ENCODE results near the genes UBA2 and WTIP.

DNA sequence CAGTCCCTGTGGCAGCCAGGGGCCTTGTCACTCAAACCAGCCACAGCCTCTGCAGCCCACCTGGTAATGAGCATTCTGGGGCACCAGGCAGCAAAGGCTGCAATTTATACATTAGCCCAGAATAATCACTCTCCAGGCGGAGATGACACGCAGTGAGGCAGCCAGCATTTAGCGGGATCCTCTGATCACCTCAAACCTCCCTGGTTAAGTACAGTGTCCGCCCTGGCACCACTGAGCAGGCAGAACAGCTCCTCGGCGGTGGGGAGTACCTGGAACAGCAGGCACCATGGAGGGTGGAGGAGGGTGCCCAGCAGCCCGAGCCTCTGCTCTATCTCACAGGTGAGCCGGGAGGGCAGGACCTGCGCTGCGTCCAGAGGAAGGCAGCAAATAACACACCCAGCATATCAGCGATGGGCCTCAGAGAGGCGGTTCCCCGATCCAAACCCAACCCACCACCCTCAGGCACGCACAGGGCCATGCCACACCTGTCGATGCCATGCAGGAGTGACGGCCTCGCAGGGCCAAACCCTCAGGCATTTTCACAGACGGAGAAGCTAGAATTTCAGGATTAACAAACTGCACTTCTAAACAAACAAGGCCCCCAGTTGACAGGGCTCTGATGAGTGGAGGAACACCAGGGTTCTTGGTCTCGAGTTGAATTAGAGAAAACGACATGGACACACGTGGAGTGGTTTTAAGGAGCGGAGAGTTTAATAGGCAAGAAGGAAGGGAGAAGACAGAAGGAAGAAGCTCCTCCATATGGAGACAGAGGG lies 11.8 kb downstream of the PEPD start:
- PRO-cap: no peak

DNA sequence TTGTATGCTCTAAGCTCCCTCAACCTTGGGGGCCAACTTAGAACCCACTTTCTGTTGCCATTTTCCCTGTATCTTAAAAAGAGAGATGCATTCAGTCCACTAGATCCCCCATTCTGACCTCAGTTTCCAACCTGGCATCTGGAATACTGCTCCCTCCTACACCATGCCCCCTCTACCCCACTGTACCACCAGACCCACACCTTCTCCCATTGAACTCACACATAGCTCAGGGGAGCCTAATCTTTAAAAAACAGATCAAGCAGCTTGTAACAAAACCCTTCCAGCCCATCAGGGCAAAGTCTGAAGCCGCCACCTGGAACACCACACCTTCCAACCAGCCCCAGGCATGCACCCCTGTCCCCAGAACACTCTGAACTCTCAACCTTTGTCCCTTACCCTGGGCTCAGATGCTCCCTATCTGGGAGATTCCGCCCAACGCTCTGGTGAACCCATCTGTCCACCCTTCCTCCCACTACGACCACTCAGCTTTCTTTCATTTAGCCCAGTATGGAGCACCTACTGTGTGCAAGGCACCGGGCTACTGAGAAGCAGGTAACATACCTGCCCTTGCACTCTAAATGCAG lies 882 bp downstream of the PEPD start:
- PRO-cap: no peak

DNA sequence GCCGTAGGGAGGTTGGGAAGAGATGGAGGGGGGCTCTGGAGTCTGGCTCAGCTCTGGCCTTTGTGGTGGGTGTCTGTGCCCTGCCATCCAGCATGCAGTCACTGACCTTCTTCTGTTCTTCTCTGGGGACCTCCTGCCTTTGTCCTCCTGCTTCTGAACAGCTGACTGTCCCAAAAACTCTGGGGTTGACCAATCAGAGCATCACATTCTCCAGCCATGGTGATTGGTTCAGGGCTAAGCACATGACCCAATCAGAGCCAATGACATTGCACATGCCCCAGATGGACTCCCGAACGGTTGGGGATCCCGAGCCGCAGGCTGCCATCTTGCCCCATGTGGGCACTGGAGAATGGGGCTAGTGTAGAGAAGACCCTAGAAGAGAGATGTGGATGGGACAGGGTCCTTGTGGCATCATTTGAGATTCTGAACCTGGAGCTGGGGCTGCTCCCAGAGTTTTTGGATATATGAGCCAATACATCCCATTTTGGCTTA lies 31.3 kb upstream of the PEPD start:
- PRO-cap: no peak

DNA sequence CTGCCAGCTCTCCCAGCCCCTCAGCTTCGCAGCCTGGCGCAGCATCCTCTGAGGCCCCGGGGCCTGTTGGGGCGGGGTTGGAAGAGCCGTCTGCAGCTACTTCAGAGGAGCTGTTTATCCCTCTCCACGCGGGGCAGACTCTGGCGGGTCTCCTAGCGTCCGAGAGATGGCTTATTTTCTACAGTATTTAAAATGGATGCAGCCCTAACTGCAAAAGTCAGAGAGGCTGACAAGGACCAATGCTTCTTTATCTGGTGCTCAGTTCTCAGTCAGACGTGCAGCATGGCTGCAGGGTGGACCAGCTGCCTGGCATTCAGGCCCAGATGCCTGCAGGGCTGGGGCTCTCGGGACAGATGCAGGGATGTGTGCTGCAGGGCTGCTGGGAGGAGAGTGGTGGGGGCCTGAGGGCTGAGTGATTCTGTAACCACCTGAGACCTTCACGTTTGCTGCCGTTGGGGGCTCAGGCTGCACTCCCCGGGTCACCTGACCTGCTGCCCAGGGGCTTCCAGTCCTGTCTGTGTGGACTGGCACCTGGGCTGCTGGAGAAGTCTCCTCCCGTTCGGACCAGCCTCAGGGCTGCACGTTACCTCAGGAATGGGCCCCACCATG lies 16.6 kb downstream of the KCTD15 start:
- PRO-cap: no peak

DNA sequence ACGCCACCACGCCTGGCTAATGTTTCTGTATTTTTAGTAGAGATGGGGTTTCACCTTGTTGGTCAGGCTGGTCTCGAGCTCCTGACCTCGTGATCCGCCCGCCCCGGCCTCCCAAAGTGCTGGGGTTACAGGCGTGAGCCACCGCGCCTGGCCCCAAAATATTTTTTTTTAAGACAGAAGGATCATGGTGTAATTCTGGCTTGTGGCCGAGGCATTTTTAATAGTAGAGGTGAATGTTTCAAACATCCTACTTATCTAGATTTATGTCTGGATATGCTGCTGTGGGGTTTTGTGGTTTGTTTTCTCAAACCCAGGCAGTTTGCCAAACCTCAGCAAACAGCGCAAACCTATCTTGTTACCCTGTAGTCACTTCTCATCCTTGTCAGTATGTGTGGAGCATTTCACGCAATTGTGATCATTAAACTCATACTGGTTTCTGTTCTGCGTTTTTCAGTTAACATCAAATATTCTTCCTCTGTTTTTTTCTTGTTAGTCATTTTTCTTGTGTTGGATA lies 36.1 kb upstream of the GARRE1 start:
- PRO-cap: no peak

GRCh38 chr19:34219283-34219969 lies 34.9 kb upstream of the GARRE1 start:
- PRO-cap: no peak

DNA sequence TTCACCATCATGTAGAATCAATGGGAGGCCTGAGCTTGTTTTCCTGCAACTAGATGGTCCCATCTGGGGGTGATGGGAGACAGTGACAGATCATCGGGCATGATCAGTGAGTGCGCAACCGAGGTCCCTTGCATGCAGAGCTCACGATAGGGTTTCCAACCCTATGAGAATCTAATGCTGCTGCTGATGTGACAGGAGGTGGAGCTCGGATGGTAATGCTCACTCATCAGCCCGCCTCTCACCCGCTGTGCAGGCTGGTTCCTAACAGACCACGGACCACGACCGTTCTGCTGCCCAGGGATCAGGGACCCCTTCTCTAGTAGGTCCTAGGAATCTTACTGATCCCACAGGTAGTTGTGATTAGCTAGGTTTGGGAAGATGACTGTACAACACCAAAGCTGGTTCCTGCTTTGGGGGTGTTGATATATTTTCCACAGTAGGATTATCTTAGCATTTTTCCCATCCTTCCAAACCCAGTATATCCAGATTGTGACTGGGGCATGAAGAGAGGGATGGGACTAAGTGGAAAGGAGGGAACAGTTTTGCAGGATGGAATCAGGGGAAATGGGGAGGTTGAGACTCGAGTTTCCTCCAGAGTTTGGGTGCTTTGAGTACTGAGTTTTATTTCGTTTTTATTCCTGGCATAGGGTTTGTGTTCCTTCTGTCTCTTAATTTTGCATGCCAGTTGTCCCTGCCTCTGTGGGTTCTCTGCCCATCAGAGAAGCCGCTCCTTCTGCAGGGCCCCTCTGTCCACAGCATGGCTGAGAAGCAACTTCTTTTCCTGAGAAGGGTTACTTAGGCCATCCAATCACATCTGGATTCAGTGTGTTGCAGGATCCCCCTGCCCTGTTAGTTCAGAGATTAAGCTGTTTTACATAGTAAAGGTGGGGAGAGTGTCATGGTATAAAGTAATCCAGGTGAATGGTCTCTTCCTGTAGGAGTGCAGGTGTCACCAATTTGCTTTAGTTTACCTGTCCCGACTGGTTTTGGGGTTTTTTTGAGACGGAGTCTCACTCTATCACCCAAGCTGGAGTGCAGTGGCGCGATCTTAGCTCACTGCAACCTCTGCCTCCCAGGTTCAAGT lies 23.2 kb upstream of the GARRE1 start:
- PRO-cap: no peak

DNA sequence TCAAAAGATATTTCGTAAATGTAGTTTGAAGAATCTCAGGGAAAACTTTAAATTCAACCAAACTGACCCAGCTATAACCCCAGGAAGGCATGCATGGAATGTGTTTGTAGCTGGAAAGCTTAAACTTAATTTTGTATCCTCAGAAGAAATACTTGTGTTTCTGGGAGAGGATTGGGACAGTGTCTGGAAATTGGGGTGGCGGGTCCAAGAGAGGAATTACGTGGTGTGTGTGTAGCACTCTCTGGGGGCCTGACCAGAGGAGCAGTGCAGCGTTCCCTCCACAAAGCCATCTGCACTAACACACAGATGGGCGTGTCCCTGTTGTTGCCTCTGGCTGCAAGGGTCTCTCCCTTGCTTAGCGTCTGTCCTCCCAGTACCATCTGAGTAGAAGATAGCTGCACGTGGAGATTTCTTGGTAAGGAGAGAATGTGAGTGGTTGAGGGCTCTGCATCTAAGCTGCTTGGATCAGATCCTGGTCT lies 6.4 kb downstream of the GARRE1 start:
- PRO-cap: bidirectional peak, plus-strand start at position 418 of the sequence, minus-strand start at position 297 of the sequence

- PRO-cap: no peak
Observed at GRCh38 chr19:34337022-34337719, 27.8 kb upstream of the GPI start.

DNA sequence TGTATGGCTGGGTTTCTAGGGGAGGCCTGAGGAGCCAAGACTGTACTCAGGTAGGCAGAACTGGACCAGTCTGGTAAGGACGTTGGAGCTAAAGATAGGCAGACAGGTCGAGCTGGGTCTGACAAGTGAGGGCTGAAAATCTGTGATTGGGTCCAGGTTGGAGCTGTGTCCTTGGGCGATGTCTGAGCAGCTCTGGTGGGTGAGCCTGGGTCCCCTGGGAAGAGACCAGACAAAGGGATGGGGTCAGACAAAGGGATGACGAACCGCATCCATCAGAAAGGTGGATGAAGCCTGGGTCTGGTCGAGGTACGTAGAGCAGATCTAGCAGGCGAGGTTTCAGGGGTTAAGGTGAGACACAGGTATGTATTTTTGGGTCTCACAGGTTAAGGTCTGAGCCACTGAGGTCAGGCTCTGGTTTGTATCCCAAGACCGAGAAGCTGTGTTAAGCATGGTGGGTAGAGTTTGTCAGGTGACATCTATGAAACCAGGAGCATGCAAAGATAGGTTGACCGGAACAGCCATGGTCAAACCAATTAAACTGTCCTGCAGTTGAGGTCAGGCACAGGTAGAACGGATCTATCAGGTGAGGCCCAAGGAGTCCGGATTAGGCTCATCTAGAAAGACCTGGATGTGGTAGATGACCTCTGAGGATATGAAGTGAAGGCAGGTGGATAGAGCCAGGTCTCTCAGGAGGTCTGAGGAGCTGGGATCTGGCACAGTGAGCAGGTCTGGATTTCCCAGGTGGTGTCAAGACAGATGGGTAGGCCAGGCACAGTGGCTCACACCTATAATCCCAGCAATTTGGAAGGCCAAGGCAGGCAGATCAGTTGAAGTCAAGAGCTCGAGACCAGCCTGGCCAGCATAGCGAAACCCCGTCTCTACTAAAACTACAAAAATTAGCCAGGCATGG lies 19.3 kb downstream of the GPI start:
- PRO-cap: no peak

- PRO-cap: no peak
Observed at GRCh38 chr19:34393655-34394264, 10.4 kb upstream of the PDCD2L start.

GRCh38 chr19:34428241-34429506 lies at the start of gene UBA2:
UBA2 (plus strand) TSS chr19:34428381.
- PRO-cap: bidirectional peak, plus-strand start at chr19:34428388, minus-strand start at chr19:34428318; bidirectional peak, plus-strand start at chr19:34429205, minus-strand start at chr19:34429041

DNA sequence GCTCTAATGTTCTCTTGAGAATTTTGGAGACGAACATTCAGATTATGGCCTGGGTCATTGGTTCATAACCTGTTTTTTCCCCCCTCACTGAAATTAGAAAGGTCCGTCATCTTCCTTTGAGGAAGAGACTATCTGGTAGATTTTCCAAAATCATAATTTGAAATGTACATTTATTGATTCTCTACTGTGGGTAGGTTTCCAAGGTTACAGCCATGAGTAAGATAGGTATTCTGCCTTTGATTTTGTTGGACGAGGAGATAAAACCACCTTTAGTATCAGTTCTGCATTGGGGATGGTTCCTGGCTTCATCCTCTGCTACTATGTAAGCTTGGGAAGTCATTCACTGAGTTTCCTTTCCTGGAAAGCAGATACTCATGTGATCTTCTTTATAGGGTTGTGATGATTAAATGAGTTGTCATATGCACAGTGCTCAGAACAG lies 13.3 kb upstream of the WTIP start:
- PRO-cap: no peak

GRCh38 chr19:34481418-34482335 lies at the start of gene WTIP:
WTIP (plus strand) TSS chr19:34481758.
- PRO-cap: bidirectional peak, plus-strand start at chr19:34481759, minus-strand start at chr19:34481644; unidirectional peak, plus-strand start at chr19:34482013

GRCh38 chr19:34675664-34676264 lies 1.2 kb downstream of the SCGB2B2 start:
- PRO-cap: no peak

- PRO-cap: no peak
Observed at GRCh38 chr19:34676576-34677150, 296 bp downstream of the SCGB2B2 start.

GRCh38 chr19:34838595-34839288 lies 65.7 kb upstream of the ZNF599 start:
- PRO-cap: no peak

- PRO-cap: no peak
Observed at GRCh38 chr19:35141684-35142262, 1.3 kb upstream of the FXYD7 start.

DNA sequence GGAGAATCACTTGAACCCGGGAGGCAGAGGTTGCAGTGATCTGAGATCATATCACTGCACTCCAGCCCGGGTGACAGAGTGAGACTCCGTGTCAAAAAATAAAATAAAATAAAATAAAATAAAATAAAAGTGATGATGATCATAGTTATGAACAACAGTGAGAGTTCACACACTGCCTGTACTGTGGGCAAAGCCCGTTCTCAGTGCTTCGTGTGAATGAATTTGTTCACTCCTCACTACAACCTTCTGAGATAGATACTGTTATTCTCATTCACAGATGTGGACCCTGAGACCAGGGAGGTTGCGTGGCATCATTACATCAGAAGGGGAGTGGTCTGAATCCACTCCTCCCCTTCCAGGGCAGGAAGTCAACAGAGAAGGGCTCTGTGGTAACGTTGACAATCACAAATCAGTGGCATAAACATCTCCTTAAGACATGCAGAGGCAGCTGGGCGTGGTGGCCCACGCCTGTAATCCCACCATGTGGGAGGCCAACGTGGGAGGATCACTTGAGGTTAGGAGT lies 17.9 kb downstream of the FAM187B start:
- PRO-cap: no peak

DNA sequence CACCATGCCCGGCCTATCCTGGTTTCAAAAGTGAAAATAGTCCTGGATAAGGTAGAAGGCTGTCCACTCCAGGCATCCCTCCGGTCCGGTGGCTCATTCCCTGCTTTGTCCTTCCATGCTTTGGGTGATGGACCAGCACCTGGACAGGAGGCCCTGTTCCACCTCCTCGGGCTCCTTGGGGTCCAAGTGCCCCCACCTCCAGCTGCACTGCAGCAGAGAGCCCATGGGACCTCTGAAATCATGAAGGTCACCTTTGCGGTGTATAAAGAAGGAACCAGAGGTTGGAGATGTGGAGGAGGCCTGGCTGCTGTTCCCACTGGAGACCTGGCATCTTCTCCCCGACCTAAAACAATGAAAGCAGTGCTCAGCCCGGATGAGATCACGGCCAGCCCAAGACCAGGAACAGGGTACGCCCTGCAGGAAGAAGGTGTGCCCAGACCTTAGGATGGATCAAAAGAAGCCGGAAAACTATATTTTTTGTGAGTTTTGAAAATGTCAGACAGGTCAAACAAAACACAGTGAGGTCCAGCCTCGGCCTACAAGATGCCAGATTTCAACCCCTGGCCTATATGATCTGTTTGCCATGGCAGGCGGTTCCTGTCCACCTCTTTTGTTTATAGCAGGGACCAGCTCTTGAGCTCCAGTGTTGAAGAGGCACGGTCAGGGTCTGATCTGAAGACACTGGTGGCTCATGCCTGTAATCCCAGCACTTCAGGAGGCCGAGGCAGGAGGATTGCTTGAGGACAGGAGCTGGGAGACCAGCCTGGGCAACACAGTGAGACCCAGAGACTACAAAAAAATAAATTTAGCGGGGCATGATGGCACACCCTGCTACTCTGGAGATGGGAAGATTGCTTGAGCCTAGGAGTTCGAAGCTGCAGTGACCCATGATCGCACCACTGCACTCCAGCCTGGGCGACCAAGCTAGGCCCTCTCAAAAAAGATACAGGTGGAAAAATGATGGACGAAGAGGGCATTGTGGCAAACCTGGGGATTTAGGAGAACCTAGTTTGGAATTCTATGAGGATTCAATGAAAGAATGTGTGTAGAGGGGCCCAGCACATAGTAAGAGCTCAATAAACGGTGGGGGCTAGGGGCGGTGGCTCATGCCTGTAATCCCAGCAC lies 5.9 kb downstream of the LSR start:
- PRO-cap: no peak